Temporal lobe (tissue), 2 donors: ENCODE data around the genes ERGIC3 and NFS1.

- RAMPAGE, long total RNA: no peak
These were observed 1.6 kb upstream of the ACSS2 start for GRCh38 chr20:34874686-34875258.

DNA sequence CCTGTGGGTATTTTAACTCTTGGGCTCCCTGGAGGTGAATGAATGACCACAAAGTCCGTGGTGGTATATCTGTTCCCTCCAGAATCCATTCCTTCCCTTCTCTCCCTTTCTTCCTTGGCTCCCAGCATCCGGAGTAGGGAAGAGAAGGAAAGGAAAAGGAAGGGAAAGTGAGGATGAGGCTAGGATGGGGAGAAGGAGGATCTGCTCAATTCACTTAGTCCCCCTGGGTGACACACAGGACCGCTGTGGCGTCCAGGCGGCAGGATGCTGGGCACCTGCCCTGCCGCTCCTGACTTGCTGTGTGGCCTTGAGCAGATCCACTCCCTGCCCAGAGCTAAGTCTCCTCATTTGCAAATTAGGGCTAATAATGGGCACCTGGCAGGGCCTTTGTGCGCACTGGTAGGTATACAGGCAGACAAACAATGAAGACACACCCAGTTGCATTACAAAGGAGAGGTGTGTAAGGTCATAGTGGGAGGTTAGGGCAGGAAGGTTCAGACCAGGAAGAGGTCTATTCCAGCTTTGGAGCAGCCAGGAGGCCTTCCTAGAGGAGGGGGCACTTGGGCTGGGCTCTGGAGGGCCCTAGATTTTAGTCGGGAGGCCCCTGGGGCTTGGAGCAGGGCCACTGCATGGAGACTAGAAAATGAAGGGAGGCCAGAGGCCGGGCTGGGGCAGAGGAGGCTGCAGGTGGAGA lies 28.3 kb downstream of the MYH7B start:
- RAMPAGE, long total RNA: no peak

DNA sequence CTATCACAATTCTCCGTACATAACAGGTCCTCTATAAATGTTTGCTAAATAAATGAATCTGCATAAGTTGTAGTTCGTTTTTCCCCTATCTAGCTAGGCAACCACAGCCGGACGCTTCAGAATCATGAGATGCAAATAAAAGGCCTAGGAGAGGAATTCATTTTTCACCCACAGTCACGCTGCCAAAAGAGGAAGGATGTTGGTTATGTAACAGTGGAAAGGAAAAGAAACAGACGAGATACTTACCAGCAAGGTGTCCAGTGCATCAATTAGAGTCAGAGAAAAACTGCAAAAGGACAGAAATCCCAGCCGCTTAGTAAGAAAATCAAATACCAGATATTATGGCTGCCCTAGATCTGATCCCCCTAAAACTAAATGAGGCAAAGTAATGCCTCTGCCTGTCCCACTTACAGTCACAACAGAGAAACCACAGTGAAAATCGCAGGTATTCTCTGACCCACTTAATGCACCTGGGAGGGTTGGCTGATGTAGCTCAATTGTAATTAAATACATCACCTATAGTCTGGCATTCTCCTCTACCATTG lies 2.3 kb downstream of the EDEM2 start:
- RAMPAGE, long total RNA: no peak

- RAMPAGE, long total RNA: no peak
These were observed 7.8 kb downstream of the MMP24OS start for GRCh38 chr20:35270200-35270497.

DNA sequence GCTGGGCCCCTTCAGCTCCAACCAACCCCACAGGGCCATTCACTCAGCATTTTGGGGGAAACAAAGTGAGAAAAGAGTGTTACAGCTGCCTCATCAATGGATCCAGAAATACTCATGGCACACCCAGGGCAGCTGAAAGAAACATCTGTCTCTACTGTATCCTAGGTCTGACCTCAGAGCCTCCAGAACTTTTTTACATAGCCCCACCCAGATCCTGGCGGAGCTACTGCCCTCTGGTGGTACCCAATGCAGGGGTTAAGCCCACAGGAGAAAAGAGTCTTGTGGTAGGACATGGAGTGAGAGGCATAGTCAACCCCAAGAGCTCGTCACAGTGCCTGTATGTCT lies 37.2 kb upstream of the FAM83C start:
- RAMPAGE, long total RNA: no peak

DNA sequence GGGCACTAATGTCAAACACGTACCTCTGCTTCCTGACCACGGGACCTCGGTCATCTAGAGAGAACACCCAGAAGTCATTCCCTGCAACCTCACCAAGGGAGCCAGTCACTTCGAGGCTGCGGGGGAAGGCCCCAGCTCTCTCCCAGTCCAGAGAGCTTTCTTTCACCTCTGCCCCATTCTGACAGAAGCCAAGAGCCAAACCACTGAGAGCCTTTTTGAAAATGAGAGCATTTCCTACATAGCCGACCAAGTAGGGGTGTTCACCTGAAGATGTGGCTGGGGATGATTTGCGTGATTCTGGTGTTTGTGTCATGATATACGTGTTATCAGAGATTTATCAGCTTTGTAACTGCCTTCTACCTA lies 3.3 kb downstream of the GDF5 start:
- RAMPAGE, long total RNA: no peak

DNA sequence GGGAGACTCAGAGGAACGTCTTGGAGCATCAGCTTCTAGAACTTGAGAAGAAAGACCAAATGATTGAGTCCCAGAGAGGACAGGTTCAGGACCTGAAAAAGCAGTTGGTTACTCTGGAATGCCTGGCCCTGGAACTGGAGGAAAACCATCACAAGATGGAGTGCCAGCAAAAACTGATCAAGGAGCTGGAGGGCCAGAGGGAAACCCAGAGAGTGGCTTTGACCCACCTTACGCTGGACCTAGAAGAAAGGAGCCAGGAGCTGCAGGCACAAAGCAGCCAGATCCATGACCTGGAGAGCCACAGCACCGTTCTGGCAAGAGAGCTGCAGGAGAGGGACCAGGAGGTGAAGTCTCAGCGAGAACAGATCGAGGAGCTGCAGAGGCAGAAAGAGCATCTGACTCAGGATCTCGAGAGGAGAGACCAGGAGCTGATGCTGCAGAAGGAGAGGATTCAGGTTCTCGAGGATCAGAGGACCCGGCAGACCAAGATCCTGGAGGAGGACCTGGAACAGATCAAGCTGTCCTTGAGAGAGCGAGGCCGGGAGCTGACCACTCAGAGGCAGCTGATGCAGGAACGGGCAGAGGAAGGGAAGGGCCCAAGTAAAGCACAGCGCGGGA lies 26.4 kb downstream of the C20orf173 start:
- RAMPAGE, long total RNA: no peak

DNA sequence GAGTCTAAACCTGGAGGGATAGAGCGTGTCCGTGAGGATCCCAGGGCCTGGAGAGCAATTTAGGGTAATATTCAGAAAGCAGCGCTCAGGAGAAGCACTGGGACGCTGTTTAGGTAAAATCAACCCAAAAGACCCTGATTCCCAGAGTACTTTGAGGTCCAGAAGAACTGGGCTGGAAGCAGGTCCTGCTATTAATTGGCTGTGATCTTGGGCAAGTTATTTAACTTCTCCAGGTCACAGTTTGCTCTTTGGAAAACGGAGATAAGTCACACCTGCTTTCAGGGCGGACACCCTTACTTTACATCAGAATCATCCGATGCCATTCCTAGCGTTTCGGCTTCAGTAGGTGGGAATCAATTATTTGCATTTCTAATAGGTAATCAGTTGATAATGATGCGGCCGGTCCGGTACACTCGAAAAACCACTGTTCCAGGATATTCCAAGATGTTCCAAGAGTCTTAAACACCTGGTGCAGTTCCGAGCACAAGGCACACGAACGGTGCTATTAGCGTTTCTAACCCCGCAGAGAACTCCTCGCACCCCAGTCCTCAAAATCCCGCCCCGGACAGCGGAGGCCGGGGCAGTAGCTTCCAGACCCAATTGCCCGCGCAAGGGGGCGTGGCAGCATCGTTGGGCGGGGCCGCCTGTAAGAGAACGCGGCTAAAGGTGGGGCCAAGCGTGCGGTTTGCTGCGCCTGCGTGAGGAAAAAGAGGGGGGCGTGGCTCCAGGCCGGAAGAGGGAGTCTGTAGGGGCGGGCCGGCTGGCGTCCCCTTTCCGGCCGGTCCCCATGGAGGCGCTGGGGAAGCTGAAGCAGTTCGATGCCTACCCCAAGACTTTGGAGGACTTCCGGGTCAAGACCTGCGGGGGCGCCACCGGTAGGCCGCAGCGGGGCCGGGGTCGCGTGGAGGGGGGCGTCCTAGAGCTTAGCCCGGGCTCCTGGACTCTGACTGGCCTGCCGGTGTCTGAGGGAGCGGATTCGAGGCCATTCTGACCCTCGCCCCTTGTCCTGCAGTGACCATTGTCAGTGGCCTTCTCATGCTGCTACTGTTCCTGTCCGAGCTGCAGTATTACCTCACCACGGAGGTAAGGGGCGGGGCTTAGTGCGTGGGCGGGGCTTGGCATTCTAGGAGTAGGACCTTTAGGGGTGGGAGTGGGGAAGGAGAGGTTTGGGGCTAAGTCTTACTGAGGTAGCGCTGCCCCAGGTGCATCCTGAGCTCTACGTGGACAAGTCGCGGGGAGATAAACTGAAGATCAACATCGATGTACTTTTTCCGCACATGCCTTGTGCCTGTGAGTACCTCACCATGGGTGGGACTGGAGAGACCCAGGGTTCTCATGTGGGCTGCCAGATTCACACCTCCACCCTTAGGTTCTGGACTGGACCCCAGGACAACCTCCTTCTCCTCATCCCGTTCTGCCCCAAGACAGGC lies at the start of gene ERGIC3:
Gene ERGIC3, plus strand, starts transcription at position 768 of the 1,430 bp plus-strand sequence.
- RAMPAGE, long total RNA: start-site peak on the plus strand centred at position 772 of the sequence, 8 bp wide, 355 and 184 reads in 2 replicates

DNA sequence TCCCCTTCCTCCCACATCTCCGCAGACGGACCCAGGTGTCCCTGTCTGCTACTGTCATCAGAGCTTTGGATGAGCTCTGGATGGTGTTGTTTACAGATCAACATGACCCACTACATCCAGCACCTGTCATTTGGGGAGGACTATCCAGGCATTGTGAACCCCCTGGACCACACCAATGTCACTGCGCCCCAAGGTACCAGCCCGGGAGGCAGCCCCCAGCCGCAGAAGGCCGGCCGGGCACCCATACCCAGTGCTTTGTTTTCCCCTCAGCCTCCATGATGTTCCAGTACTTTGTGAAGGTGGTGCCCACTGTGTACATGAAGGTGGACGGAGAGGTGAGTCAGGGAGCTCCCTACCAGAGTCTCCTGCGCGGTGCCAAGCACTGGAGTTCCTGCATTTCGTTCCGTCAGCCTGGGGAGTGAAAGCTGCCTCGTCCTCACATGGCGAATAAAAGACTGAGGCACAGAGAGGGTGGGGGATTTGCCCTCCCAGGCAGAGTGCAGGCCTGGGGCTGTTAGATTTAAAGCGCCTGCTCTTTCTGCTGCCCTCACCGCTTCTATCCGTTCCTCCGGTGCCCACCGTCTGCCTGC lies 14.2 kb downstream of the ERGIC3 start:
- RAMPAGE, long total RNA: no peak

GRCh38 chr20:35698282-35698715 lies 853 bp downstream of the NFS1 start:
- RAMPAGE, long total RNA: no peak

DNA sequence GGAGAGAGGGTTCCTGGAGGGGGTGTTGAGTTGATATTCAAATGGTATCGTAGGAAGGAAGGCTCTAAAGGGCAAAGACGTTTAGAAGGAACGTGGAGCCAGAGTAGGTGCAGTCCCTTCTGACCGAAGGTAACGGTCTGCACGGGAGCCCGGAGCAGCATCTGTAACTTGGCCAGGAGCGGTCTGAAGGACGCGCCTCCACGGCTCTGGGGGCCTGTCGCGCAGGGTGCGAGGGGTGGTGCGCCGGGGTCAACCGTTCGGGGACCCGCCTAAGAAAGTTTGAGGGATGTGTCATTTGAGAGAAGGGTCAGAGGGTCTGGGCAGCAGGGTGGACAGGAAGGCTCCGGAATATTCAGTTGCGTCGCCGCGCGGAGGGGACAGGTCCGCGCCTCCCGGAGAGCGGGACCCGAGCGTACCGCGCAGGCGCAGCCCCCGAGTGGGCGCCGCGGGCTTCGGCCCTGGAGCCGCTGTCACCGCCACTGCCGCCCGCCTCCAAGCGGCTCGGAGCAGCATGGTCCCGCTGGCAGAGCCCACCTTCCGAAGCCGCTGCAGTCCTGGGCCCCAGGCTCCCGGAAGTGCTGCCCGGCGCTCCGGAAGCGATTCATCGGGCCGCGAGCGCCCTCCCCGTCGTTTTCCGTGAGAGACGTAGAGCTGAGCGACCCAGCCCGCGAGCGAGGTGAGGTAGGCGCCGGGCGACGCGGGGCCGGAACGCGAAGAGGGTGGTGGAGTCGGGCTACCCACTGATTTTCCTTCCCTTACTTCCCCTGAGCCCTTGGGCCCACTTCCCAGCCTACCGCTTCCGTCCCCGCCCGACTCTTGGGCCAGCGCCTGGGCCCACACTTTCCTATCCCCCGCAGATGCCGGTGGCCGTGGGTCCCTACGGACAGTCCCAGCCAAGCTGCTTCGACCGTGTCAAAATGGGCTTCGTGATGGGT lies at the start of gene NFS1:
Gene NFS1, minus strand, starts transcription at position 577 of the 935 bp plus-strand sequence.
- RAMPAGE, long total RNA: start-site peak on the minus strand centred at position 555 of the sequence, 40 bp wide, 31 and 39 reads in 2 replicates; start-site peak on the plus strand centred at position 645 of the sequence, 63 bp wide, 477 and 99 reads in 2 replicates

DNA sequence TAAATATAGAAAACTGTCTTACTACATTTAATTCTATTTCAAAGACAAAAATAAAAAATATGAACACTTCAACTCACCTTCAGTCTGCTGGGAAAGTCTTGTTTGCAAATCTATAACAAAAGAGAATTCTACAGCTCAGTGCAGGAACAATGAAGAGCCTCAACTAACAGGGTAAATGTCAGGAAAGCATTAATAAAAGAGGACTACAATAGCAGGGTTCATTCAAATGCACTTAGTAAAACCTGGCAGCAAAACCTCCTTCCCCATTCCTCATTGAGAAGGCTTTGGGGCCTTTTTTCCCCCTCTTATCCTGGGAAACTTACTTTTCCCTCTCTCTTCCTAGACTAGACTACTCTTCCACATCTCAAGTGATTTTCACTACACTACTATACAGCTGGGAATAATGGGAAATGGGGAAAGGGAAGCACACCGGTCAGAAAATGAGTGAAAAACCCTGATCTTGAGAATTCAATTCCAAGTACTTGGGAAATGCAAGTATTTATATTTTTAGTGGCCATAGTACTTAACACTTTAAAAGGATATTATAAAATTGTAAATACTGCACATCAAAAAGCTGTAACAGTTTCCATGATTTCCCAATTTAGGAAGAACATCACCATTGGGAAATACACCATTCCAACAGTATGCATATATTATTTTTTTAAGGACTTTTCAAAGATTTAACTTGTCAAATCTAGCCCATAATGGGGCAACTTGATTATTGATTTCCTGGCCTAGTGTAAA lies 10.1 kb downstream of the ROMO1 start:
- RAMPAGE, long total RNA: no peak

DNA sequence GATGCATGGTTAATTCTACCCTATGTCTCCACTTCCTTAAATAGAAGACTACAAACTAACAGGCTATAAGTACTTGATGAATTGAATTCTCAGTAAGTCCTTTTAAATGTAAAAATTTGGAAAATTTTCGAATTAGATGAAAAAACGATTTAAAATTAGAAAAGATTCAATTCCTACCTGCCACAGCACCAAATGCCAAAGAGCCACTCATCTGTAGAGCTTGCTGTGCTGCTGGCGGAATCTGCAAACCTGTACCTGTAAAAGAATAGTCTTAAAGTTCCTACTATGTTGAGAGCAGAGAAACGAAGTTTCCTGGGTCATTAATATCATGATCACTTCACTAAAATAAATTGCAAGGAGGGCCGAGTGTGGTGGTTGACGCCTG lies 13.6 kb downstream of the ROMO1 start:
- RAMPAGE, long total RNA: no peak

GRCh38 chr20:35724367-35725005 lies 17.6 kb downstream of the RBM39 start:
- RAMPAGE, long total RNA: no peak

DNA sequence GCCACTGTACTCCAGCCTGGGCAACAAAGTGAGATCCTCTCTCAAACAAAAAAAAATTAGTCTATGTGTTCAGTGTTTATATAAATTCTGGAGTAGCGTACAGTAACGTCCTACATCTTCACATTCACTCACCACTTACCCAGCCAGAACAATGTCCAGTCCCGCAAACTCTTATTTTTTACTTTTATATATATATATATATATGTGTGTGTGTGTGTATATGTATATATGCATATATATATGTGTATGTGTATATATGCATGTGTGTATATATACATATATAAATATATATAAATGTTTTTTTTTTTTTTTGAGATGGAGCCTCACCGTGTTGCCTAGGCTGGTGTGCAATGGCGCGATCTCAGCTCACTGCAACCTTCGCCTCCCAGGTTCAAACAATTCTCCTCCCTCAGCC lies 3.0 kb downstream of the SCAND1 start:
- RAMPAGE, long total RNA: no peak

DNA sequence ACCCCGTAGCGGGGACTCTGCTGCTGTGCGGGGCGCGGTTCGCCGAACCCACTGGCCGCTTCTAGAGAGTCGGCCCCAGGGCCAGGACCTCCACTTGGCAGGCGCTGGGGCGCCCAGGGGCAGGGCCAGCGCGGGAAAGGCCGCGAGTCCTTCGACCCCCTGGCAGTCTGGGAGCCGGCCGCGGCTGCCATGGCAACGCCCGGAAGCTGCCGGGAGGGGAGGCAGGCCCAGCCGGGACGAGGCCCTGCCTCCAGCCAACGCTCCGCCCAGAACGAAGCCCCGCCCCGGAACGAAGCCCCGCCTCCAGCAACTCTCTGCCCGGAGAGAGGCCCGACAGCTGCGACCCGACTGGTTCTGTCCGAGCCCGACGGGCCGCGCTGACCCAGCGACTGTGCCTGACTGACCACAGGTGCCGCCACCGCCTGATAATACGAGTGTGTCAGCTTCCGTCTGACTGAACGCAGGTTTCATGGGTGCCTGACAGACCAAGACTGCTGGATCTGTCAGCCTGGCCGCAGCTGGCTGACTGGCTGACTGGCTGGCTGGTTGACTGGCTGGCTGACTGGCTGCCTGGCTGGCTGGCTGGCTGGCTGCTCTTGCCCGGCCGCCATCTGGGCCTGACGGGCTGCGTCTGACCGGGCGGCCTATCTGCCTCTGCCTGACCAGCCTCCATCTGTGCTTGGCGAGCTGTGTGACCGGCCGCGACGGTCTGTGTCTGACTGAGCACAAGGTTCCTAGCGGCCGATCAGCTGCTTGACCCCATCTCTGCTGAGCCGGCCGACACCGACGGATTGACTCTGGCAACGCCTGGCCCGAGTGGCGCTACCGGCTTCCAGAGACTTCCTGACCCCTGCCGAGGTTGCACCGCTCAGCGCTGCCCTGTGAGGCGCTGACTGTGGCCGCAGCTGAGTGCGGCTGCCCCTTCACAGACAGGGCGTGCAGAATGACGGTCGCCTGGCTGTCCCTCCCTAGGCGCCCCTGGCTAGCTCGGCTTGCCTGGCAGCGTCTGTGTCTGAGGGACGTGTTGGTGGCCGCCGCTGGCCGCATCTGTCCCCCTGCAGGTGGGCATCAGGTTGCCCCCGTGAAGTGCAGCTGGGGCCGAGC lies 89.7 kb upstream of the EPB41L1 start:
- RAMPAGE, long total RNA: no peak

GRCh38 chr20:36092425-36093112 lies 62.0 kb upstream of the EPB41L1 start:
- RAMPAGE, long total RNA: no peak

GRCh38 chr20:36094111-36095122 lies 60.1 kb upstream of the EPB41L1 start:
- RAMPAGE, long total RNA: no peak

DNA sequence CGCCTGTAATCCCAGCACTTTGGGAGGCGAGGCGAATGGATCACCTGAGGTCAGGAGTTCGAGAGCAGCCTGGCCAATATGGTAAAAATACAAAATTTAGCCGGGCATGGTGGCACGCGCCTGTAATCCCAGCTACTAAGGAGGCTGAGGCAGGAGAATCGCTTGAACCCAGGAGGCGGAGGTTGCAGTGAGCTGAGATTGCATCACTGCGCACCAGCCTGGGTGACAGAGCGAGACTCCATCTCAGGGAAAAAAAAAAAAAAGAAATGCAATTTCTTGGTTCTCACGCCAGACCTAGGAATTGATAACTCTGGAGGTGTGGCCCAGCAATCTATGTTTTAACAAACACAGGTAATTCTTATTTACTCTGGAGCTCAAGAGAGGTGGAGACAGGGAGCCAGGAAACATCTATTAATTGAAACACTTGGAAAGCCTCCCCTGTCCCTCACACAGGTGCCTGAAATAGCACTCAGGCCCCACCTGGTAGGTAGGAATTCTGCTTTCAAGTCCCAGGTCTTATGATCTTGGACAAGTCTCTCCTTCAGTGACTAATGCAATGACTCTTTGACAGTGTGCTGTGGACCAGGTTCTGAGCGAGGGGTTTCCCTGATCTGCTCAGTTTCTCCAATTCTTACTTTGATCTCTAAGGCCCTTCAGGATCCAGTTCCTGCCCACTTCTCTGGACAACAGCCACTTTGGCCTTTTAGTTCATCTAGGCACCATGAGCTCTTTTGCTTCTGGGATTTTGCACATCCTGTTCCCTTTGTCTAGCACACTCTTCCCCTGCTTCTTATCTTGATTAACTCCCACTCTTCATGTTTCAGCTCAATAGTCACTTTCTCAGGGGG lies 58.5 kb upstream of the EPB41L1 start:
- RAMPAGE, long total RNA: no peak

DNA sequence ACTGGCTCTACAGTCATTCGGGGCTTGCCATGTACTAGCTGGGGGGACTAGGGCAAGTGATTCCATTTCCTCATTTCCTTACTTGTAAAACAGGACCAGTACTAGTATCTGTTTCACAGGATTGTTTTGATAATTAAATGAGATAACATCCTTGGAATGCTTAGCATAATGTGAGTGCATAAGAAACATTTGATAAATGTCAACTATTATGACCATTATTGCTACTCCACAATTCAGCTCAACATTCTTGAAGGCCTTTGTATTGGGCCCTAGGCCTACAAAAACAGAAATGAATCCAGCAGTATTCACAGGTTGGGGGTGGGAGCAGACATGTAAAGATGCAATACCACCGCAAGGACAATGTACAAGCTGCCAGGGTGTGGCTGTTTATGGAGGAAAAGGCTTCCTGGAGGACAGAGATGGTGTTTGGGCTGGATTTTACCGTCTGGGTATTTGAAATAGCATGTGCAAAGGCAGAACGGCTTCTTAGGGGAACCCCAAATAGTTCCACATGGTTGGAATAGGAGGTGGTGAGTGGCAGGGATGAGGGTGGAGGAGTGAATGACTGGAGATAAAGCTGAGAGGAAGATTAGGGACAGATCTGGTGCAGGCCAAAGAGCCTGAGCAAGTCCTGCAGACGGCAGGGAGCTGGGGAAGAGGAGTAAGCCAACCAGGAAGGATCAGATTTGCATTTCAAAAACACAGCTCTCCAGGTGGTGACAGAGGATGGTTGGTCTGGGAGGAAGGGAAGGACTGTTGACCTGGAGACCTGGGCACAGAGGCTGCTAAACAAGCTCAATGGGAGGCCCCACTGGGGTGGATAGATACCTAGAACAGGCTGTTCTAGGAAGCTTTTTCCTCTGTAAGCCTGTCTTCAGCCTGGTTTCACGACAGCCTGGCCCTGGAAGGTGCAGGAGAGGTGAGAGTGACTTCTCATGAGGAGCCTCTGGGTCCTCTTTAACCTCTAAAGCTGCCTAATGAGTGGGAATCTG lies 57.0 kb upstream of the EPB41L1 start:
- RAMPAGE, long total RNA: no peak